CD14-positive monocyte (primary cell): ENCODE measurements around a stretch of chr3.

DNA sequence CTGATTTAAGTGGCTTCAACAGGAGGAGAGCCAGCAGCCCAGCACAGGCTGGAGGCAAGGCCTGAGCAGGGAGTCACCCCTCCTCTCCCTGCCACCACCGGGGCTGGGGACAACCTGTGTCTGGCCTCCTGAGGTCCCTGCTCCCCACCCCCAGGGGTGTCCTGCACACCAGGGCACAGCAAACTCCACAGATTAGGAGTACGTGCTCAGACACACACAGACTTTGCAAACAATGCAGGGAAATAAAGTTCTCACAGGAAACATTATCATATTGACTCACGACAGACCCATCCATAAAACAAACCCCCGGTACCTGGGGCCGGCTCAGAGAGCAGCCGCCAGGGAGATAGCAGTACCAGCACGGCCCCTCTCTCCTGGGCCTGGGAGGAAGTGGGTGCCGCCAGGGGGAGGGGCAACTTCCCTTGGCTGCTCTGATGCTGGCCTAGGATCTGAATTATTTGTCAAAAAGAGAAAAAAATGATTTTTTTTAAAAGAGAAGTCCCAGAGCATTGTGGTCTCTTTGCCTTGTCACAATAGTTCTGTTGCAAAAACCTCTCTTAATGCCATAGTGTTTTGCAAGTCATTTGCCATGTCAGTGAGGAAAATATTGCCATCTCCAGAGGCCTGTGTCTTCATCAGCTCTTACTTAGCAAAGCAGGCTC lies 21.9 kb upstream of the TSEN2 start:
- CAGE, long polyA plus RNA = no peak

DNA sequence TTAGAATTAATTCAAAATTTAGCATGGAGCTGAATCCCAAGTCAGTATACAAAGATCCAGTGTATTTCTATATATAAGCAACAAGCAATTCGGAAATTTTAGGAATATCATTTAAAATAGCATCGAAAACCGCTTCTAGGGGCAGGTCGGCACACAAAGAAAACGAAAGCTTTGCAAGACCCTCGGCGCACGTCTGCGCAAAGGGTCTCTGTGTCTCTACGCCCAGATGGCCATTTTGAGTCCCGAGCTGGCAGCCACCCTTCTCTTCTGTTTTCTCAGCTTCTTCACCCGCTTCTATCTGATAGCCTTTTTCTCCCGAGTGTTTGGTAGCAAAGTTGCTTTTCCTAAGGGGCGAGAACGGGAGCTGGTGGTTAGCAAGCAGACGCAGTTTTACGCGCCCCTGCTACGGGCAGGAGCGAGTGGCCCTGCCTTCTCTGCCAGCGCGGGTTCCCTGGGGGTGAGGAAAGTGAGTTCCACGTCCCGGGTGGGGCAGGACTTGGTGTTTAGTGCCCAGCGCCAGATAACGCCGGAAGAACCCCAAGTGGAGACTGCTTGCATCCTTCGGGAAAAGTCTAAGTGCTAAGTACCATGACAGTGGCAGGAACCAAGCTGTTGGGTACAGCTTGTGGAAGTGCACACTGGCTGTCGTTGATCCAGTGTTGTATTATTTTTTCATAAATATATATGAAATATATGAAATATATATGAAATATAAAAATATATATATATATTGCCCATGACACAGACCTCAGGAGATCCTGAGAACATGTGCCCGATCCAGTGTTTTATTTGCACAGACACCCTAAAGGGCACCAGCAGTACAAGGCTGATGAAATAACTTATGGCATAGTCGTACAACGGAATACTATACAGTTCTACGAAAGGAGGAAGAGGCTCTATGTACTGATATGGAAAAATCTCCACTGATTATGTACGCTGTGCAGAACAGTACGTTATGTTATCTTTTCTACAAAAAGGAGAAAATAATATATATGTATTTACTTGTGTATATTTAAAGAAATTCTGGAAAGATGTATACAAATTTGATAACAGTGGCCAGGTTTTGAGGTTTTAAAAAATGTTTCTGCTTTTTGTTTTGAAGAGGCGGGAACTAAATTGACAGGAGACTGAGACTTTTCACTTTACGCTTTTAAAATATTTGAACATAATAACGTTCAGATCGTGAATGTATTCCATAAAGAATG lies 2.7 kb upstream of the MKRN2 start:
- CAGE, long polyA plus RNA = no peak

- CAGE, long polyA plus RNA = no peak
Measured at GRCh38 chr3:12558769-12558976, 1.8 kb downstream of the MKRN2 start.

GRCh38 chr3:12583715-12584882 lies 27.2 kb downstream of the MKRN2 start:
- CAGE, long polyA plus RNA = no peak

GRCh38 chr3:12647549-12648093 lies 16.3 kb downstream of the RAF1 start:
- CAGE, long polyA plus RNA = no peak

GRCh38 chr3:12729228-12729747 lies 29.8 kb downstream of the TMEM40 start:
- CAGE, long polyA plus RNA = no peak

- CAGE, long polyA plus RNA = no peak
Measured at GRCh38 chr3:12840282-12840519, 1.2 kb downstream of the RPL32 start.

- CAGE, long polyA plus RNA = no peak
Measured at GRCh38 chr3:12932100-12933079, 91.0 kb upstream of the RPL32 start.

GRCh38 chr3:12943723-12944128 lies 102.4 kb upstream of the RPL32 start:
- CAGE, long polyA plus RNA = no peak

- CAGE, long polyA plus RNA = no peak
Measured at GRCh38 chr3:12954780-12955480, 113.6 kb upstream of the RPL32 start.

- CAGE, long polyA plus RNA = no peak
Measured at GRCh38 chr3:12998957-12999799, 74.1 kb downstream of the IQSEC1 start.

DNA sequence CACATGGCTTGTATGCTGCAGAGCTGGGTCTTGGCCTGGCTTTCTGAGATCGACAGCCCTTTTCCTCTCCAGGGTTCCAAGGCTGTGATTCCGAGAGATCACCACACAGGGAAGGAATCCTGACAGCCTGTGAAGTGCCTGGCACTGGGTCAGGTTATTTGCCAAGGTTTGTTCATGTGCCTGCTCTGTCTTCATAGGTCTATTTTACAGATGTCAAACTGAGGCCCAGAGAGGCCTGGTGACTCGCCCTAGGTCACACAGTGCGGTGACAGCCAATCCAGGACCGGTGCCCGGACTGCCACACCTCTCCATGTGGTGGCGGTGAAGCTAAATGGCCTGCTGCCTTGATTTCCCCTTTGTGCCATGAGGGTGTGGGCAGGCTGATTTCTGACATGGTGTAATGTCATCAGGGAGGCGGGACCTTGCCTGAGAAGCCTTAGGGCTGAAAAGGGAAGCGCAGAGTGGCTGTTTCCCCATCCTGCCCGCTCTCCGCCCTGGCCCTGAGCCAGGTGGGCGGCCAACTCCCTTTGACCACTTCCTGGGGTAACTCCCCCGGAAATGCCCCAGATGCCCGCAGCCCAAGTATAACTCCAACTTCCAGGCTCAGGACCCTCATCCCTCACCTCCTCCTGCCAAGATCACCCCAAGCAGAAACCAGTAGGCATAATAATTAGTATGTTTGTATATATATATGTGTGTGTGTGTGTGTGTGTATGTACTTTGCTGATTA lies 64.1 kb downstream of the IQSEC1 start:
- CAGE, long polyA plus RNA = no peak

DNA sequence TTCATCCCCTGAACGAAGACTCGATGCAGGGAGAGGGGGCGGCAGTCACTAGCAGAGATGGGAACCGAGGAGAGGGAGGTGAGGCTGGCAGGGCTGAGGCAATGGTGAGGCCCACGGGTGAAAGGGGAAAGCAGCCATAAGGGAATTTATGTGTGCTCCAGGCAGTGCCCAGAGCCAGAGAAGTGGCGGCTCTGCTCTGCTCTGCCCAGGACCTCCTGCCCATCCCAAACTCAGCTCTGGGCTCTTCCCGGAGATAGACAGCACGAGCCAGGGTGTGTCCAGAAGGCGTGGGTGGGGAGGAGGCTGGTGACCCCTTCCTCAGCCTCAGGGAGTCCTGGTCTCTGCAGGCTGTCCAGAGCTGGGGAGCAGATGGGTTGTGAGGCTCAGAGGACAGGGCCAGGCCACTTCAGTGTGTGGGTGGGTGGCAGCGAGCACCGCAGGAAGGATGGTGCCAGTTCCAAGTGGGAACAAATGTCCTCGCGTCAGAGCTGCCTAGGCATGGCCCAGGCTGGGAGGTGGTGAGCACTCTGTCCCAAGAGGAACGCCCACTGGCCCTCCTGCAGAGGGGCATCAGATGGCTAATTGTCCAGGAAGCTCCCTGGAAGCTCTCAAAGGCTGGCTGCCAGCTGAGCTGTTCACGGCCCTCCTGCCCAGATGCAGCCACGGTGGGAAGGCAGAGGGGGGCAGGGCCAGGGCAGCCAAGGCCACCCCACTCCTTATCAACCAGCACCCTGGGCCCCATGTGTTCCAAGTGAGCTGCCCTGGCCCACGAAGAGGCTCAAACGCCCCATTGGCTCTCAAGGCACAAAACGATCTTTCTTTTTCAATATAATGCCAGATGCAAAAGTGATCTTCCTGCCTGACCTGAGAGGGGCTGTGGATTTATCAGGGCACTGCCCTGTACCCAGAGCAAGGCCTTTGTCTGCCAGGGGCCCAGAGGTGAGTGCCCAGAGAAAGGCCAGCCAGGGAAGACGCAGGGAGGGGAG lies 55.3 kb downstream of the IQSEC1 start:
- CAGE, long polyA plus RNA = no peak

- CAGE, long polyA plus RNA = no peak
Measured at GRCh38 chr3:13069446-13070065, 3.7 kb downstream of the IQSEC1 start.

DNA sequence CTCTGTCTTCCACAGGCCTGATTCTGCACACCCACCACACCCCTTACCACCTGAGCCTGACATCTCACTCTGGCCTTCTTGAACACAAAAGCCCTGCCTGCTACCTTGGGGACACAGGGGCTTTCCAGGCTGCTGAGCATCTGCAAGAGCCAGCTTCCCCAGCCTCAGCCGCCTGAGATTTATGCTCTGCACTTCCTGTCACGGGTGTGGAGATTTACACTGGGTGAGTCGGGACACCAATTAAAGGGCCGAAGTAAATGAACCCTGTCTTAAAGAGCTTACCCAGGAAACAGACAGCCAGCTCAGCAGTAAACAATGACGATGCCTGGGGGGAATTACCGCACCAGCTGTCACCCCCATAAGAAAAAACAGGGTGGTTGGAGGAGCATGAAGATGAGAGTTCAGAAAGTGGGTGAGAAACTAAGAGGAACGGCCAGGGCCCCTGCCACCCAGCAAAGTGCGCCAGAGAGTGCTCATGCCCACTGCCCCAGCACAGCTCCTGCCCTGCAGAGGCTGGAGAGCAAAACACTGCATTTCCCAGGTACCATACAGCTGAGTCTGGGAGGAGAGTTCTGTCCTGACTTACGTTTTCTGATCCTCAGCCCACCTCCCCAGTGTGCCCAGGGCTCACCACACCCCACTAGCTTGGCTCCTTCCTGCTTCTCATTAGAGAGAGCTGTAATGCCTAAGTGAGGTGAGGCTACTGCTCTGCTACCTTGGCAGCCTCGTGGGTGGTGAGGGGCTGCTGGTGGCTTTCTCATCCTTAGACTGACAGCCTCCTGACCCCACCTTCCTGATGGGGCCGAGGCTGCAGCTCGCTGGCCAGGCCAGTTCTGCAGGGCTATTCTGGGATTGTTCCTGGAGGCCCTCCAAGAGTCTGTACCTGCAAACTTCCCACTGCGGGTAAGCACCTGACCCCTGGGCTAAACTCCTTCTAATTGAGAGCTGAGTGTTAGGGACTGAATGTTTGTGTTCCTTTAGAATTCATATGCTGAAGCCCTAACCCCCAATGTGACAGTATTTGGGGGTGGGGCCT lies 37.7 kb upstream of the IQSEC1 start:
- CAGE, long polyA plus RNA = no peak

DNA sequence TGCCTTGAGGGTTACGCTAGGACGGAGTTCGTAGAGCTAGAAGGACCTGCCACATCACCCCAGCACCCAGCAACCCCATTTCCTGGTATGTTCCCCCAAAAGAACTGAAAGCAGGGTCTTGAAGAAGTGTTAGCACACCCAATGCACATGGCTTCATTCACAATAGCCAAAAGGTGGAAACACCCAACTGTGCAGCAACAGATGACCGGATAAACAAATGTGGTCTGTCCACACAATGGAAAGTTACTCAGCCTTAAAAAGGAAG lies 157.7 kb downstream of the NUP210 start:
- CAGE, long polyA plus RNA = no peak

- CAGE, long polyA plus RNA = no peak
Measured at GRCh38 chr3:13281121-13282307, 138.6 kb downstream of the NUP210 start.

- CAGE, long polyA plus RNA = no peak
Measured at GRCh38 chr3:13282455-13283387, 137.4 kb downstream of the NUP210 start.

DNA sequence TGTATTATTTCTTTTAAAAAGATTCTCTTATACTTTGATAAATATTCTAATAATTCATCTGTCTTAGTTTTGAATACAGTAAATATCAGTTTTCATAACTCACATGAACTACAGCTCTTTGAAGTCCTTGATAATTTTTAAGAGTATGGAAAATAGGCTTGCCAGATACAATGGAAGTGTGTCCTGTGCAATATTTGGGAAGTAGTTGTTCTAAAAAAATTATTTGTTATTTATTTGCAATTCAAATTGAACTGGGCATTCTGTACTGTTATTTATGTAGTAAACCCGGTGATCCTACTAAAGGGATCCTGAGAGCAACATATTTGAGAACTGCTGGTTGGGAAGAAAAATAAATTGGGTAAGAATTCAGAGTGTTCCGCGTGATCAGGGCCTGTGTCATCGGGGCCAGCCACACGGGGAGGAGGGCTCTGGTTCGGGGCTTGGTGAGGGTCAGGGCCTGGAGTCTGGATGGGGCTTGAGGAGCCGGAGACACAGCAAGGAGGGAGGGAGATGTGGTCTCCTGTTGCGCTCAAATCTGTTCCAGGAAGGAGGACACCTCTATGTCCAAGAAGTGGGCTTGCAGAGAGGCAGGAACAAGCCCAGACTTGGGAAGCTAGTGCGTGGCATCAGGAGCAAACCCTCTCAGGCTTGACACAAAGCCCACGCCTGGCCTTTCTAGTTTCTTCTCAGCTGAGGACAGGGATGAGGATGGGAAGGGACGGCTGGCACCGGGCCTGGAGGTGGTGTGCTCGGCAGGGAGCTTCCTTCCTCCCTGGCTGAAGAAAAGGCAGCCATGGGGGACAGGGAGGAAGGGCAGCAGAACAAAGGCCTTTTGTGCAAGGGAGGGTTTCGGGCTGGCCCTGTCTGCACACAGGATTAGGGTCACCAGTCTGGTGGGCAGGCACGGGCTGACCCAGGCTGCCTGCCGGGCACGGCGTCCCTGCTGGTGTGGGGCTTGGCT lies 23.0 kb upstream of the FBLN2 start:
- CAGE, long polyA plus RNA = no peak

DNA sequence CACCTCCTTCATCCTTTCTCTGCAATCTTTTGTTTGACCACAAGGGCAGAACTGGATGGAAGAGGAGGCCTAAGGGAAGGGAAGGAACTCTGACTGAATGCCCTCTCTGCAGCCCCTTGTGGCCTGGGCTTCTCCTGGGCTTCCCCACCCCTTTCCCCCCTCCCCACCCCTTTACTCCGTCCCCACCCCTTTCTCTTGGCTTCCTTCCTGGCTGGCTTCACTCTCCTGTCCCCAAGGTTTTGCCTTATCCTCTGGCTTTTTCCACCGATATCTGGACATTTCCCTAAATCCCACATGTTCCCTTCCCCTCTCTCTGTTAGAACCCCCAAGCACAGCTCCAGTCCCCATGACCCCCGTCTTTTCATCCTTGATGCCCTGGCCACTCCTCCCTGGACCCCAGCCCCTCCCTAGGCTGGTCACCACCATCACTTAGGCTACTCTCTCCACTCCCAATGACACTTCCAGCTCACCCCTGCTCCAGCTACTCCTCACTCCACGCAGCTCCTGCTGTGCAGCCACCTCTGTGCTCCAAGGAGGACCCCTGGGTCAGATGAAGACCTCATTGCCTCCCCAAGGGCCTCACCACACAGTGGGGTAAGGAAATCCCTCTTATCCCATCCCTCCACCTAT lies 20.2 kb upstream of the FBLN2 start:
- CAGE, long polyA plus RNA = no peak